Endothelial cell (in vitro differentiated cells): ENCODE measurements around the gene HMGB1.

- PRO-cap = no peak
These were observed 24.9 kb downstream of the UBL3 start for GRCh38 chr13:29825315-29826051.

GRCh38 chr13:29828069-29829307 is 21.9 kb downstream of the UBL3 start:
- PRO-cap = no peak

DNA sequence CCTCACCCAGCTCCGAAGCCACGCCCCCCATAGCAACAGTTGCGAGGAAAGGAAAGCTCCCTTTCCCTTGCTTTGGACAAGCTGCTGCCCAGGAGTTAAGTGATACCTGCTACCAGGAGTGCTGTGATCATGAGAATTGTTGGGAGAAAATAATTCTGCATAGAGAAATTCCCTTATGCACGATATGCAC is 260 bp upstream of the UBL3 start:
- PRO-cap = bidirectional peak, plus-strand start at position 75 of the sequence, minus-strand start outside the sequence

- PRO-cap = no peak
These were observed 144.5 kb upstream of the UBL3 start for GRCh38 chr13:29994803-29995414.

GRCh38 chr13:30119417-30119939 is 187.9 kb downstream of the KATNAL1 start:
- PRO-cap = no peak

GRCh38 chr13:30125688-30126146 is 181.6 kb downstream of the KATNAL1 start:
- PRO-cap = no peak

- PRO-cap = bidirectional peak, plus-strand start at chr13:30465690, minus-strand start at chr13:30465683; bidirectional peak, plus-strand start at chr13:30466108, minus-strand start at chr13:30465933
These were observed at the start of gene HMGB1 for GRCh38 chr13:30465591-30466037. Gene HMGB1, minus strand, starts transcription at chr13:30465936.

DNA sequence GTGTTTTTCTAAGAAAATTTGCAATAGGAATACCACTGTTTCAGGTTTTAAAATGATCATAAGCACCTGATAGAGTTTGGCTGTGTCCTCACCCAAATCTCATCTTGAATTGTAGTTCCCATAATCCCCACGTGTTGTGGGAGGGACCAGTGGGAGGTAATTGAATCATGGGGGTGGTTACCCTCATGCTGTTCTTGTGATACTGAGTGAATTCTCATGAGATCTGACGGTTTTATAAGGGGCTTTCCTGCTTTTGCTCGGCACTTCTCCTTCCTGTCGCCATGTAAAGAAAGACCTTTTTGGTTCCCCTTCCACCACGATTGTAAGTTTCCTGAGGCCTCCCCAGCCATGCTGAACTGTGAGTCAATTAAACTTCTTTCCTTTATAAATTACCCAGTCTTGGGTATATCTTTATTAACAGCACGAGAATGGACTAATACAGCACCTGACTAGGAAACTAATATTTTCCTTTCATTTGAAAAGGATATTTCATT is 69.7 kb upstream of the USPL1 start:
- PRO-cap = unidirectional peak, plus-strand start at position 263 of the sequence

DNA sequence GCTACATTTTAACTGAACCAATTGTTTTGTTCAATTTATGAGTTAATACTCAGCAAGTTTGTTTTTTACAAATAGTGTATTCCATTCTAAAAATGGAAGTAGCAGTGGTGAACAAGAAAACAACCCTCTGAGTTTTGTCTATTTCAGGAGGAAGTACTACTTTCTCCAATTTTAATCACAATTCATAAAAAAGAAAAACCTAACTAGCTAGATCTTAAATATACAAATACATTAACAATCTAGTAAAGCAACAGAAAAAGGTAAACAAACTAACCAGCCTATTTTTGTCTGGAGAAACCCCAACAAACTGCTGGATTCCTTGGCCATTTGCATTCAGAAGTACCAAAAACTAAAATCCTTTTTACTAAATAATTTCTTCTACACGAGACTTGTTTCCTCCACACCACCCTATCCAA is 1.3 kb upstream of the USPL1 start:
- PRO-cap = bidirectional peak, plus-strand start at position 77 of the sequence, minus-strand start outside the sequence

DNA sequence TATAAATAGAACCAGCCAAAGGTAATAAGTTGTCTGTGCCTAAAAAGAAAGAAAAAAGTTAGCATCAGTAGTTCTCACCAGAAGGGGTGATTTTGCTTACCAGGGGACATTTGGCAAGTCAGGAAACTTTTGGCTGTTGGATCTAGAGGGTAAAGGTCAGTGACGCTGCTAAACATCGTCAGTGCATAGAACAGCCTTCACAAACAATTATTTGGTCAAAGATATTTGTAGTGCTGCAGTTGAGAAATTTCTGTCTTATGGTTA is 2.0 kb downstream of the USPL1 start:
- PRO-cap = no peak

- PRO-cap = no peak
These were observed 30.7 kb downstream of the USPL1 start for GRCh38 chr13:30648312-30648955.

- PRO-cap = bidirectional peak, plus-strand start at chr13:30674147, minus-strand start at chr13:30674043
These were observed 56.2 kb downstream of the USPL1 start for GRCh38 chr13:30673751-30674577.

DNA sequence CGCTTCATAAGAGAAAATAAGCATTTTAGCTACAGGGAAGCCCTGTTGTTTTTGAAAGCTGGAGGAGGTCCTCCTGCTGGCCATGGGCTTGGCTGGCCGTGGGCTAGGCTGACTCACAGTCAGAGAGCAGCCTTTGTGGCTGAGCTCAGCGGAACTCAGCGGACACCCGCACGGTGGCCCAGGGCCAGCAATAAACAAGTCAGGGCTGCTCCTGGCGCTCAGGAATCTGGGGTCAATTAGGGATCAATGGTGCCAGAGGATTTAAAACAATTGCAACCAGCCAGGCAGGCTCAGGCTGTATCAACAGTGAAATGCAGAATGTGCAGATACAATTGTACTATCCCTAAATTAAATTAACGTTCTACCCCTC is 57.3 kb downstream of the ALOX5AP start:
- PRO-cap = no peak

DNA sequence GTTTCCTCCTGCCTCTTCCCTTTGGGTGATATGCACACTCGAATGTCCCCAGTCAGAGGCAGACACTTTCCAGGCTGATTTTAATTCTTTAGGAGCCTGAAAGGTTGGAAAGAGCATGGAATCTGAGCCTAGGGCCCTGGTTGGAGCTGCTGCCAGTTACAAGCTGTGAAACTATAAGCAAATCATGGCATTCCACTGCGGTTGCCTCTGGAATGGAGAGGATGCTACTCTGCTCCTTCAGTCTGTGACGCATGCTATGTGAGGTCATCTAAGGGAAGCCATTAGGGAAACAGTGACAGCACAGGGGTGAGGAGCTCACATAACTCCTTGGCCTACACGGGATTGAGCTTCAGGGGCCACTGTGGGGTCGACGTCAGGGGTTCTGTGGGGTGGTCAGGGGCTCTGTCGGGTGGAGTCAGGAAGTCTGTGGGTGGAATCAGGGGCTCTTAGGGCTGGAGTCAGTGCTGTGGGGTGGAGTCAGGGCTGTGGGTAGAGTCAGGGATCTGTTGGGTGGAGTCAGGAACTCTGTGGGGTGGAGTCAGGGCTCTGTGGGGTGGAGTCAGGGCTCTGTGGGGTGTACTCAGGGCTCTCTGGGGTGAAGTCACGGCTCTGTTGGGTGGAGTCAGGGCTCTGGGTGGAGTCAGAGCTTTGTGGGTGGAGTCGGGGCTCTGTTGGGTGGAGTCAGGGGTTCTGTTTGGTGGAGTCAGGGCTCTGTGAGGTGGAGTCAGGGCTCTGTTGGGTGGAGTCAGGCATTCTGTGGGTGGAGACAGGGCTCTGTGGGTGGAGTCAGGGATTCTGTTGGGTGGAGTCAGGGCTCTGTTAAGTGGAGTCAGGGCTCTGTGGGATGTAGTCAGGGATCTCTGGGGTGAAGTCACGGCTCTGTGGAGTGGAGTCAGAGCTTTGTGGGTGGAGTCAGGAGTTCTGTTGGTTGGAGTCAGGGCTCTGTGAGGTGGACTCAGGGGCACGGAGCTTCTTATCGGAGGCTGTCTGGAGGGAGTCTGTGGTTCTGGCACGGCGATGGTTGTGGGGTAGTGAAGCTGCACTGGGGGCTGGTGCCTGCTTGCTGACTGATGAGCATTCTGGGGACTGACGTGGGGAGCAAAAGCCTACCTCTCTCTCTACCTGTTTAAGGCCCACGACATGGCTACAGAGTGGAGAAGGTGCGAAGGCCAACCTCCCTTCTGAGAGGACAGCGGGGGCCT is 35.7 kb upstream of the MEDAG start:
- PRO-cap = no peak

GRCh38 chr13:31046482-31047077 is 114.1 kb downstream of the TEX26 start:
- PRO-cap = no peak

- PRO-cap = no peak
These were observed 74.3 kb upstream of the FRY start for GRCh38 chr13:31957205-31957756.

DNA sequence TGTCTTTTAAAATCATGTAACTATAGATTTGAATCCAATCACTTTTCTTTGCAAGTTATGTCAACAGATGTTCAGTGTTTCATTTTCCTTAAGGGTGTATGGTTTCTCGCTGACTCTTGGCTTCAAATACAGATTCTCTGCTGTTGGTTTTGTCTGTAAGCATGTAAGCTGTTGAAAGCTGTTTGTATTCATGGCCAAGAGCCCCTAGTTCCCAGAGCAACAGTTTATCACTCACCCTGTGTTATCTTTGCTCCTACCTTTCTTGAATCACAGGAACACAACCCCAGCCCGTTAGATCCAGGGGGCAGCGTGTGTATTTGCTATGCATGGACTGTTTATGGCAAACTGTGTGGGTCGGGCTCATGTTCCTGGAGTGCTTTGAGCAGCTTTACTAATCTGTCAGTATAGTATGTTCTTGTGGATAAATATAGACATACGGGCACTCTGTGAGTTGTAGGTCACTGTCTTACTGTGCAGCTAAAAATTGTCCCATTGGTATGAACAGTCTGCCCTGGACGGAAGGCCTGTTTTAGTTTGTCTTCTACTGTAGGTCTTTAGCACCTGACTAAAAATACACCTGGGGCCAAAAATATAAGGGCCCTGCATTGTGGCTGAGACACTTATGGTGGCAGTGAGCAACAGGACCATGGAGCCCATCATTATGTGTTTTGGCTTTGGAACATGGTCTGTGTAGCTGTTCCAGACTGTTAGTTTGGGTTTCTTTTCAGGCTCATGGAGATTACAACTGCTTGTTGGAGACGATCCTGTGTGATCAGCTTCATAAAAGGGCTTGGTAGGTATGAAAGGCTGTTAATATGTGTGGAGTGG is 29.0 kb downstream of the FRY start:
- PRO-cap = no peak

GRCh38 chr13:32253837-32254751 is 61.1 kb downstream of the ZAR1L start:
- PRO-cap = no peak

- PRO-cap = no peak
These were observed 59.3 kb downstream of the ZAR1L start for GRCh38 chr13:32255744-32256306.

DNA sequence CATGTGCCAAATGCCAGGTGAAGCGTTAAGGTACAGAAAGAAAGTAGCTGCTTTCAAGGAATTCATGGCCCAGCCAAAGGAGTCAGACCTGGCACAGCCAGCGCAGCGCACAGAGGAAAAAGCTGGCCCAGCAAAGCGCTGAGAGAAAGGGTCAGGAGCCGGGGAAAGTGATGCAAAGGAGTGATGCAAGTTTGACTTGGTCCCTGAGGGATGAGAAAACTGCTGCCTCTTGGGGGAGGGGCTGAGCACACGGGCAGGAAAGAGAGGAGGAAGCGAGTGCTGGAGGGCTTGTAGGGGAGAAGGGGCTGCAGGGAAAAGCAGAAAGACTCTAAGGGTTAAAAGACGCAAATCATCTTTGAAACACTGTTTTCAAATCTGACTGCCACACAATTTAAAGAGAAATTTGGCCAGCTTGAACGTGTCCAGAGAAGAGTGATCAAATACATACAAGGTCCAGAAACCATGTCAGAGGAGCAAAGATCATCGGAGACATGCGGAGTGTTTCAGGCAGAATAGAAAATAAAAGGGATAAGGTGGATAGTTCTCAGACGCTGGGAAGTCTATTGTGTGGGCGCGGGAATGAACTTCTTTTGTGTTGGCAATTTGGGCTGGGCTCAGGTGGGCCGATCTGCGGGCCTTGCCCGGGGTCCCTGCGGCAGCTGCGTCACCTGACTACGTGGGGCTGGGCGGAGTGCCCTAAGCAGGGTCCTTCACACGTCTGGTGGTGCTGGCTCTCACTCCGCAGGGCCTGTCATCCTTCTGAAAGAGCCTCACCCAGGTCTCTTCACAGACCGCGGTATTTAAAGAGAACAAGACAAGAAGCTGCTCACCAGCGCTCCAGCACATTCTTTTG is 18.2 kb downstream of the N4BP2L1 start:
- PRO-cap = bidirectional peak, plus-strand start at position 248 of the sequence, minus-strand start at position 109 of the sequence; bidirectional peak, plus-strand start at position 713 of the sequence, minus-strand start at position 666 of the sequence